H1 (cell line): ENCODE data around the genes CCDC85B and GAL3ST3.

- RRBS: no CpG with 5 or more reads among the region's 8 CpGs
CAGE:
- cytosol, long polyA plus RNA: no peak
- long polyA plus RNA: no peak
- nucleus, long polyA plus RNA: no peak
These were observed 7.7 kb downstream of the CFL1 start for GRCh38 chr11:65850407-65850590.

GRCh38 chr11:65890379-65890766 lies at the start of gene CCDC85B:
TSS of gene CCDC85B (plus strand) at chr11:65890673.
- RRBS: 1% methylated on average over 18 of the region's 45 CpGs
CAGE:
- cytosol, long polyA plus RNA: start-site peak on the plus strand at chr11:65890652-65890690, 714 reads
- long polyA plus RNA: start-site peak on the plus strand at chr11:65890652-65890690, 699 and 544 reads in 2 replicates
- nucleus, long polyA plus RNA: start-site peak on the plus strand at chr11:65890619-65890690, 447 reads

- RRBS: no CpG with 5 or more reads among the region's 18 CpGs
CAGE:
- cytosol, long polyA plus RNA: no peak
- long polyA plus RNA: no peak
- nucleus, long polyA plus RNA: no peak
These were observed 5.3 kb downstream of the CATSPER1 start for GRCh38 chr11:66020877-66021514.

- RRBS: 1% methylated on average over 23 of the region's 44 CpGs
CAGE:
- cytosol, long polyA plus RNA: start-site peak on the minus strand at chr11:66049129-66049147, 107 reads
- long polyA plus RNA: start-site peak on the minus strand at chr11:66049103-66049158, 215 and 240 reads in 2 replicates
- nucleus, long polyA plus RNA: start-site peak on the minus strand at chr11:66049142-66049155, 91 reads
These were observed at the start of gene GAL3ST3 for GRCh38 chr11:66048728-66049561. TSS of gene GAL3ST3 (minus strand) at chr11:66049161.

DNA sequence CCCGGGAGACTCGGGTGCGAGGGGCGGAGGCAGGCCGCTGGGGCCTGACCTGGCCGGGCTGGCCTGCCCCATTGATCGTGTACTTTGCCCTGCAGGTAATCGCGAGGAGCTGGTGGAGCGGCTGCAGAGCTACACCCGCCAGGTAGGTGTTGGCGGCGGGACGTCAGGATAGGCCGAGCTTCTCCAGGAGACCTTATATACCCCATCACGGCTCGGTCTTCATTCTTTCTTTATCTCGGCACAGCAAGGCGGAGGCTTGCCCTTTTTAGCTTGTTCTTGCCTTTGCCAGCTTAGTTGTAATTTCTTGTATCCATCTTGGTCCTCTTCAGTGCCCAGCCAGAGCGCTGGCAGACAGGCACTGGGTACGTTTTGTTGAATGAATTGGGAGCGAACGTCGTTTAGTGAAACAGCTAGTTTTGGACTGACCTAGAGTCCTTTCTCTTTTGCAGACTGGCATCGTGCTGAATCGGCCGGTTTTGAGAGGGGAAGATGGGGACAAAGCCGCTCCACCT lies 470 bp downstream of the SF3B2 start:
- RRBS: 1% methylated on average over 6 of the region's 28 CpGs
CAGE:
- cytosol, long polyA plus RNA: no peak
- long polyA plus RNA: no peak
- nucleus, long polyA plus RNA: no peak

DNA sequence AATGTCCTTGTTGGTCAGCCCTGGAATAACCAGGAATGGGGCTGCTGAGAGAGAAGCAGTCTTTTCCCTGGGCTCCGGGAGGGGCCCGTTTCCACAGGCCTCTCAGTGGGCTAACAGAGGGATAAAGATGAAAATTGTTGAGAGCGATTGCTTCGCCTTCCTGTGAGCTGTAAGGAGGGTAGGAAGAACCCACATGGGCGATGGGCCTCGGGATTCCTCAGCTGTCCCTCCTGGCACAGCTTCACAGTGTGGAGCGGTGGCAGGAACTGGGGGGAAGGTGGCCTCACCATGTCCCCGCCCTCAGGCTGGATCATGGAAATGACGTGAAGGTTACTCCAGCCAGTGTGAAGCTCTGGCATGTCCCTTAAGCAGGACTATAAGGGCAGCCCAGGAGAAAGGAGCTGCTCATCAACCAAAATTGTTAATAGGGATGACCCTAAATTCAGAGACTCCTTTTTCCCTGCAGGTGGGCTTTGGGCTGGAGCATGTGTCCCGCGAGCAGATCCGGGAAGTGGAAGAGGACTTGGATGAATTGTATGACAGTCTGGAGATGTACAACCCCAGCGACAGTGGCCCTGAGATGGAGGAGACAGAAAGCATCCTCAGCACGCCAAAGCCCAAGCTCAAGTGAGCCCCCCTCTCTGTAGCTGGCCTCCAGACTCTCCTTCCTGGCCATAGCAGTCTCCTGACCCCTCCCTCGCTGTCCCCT lies 37.2 kb upstream of the KLC2 start:
- RRBS: no CpG with 5 or more reads among the region's 15 CpGs
CAGE:
- cytosol, long polyA plus RNA: no peak
- long polyA plus RNA: no peak
- nucleus, long polyA plus RNA: no peak

DNA sequence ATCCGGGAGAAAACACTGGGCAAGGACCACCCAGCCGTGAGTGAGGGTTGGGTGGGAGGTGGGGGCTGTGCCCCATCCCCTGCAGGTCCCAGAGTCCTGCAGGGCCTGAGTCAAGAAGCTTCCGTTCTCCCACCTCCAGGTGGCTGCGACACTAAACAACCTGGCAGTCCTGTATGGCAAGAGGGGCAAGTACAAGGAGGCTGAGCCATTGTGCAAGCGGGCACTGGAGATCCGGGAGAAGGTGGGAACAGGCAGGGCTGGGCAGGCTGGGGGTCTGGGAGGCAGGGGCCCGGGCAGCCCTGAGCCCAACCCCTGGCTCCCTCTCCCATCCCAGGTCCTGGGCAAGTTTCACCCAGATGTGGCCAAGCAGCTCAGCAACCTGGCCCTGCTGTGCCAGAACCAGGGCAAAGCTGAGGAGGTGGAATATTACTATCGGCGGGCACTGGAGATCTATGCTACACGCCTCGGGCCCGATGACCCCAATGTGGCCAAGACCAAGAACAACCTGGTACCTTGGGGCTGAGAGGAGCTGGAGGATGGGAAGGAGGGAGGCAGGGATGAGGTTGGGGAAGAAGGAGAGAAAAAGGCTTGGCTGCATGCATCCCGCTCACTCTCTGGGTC lies 4.6 kb upstream of the RAB1B start:
- RRBS: 98% methylated on average over 2 of the region's 13 CpGs
CAGE:
- cytosol, long polyA plus RNA: no peak
- long polyA plus RNA: no peak
- nucleus, long polyA plus RNA: no peak

GRCh38 chr11:66313689-66314066 lies 3.2 kb downstream of the CD248 start:
- RRBS: no CpG with 5 or more reads among the region's 11 CpGs
CAGE:
- cytosol, long polyA plus RNA: no peak
- long polyA plus RNA: no peak
- nucleus, long polyA plus RNA: no peak

GRCh38 chr11:66314934-66315867 lies 1.6 kb downstream of the CD248 start:
- RRBS: 93% methylated on average over 6 of the region's 21 CpGs
CAGE:
- cytosol, long polyA plus RNA: no peak
- long polyA plus RNA: no peak
- nucleus, long polyA plus RNA: no peak

DNA sequence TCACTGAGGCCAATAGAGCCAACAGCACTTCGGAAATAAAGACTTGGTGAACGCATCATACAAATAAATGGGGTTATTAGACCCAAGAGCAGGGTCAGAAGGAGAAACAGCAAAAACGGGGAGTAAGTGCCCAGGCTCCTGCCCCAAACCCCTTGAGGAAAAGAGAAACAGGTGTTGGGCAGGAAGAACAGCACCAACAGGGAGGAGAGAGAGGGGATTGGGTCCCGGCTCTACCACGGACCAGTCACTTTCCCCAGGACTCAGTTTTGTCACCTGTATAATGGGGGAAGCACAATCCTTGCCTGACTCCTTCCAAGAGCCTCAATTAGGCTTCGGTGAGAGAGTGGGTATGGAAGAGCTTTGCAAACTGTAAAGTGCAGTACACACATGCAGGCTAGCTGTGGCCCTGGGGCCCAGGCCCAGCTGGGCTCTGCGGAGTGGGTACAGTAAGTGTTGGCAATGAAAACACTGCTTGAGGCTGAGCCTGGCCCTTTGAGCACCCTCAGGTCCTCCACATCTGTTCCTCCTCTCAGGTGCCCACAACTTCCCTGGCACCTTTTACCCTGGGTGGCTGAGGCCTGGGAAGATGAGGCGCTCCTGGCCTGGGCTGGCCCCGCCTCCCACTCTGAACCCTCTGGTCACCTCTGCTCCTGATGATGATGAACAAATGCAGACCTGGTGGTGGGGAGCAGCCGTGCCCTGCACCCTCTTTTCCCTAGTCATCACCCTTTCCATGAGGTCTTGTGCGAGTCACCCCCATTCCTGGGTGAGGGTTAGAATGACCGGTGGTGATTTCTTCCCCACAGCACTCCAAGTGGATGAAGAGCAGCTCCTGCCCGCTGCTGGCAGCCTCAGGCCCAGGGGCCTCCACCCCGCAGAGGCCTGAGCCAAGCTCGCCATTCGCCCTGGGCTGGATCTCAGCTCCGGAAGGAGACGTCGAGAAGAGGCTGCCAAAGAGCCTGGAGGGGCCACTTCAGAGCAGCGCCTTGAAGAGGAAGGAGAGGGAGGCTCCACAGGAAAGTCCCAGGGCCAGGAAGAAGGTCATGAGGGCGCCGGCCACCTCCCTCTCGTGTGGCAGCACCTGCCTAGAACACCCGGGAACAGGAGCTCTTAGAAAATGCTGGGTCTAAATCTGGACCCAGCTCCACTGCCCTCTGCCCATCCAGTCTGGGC lies 8.7 kb downstream of the SLC29A2 start:
- RRBS: no CpG with 5 or more reads among the region's 24 CpGs
CAGE:
- cytosol, long polyA plus RNA: no peak
- long polyA plus RNA: no peak
- nucleus, long polyA plus RNA: no peak

GRCh38 chr11:66393252-66393686 lies 21.7 kb upstream of the SLC29A2 start:
- RRBS: no CpG with 5 or more reads among the region's 6 CpGs
CAGE:
- cytosol, long polyA plus RNA: no peak
- long polyA plus RNA: no peak
- nucleus, long polyA plus RNA: no peak

- RRBS: no CpG with 5 or more reads among the region's 16 CpGs
CAGE:
- cytosol, long polyA plus RNA: start-site peak on the minus strand at chr11:66439010-66439029, 175 reads
- long polyA plus RNA: start-site peak on the minus strand at chr11:66439018-66439029, 157 and 121 reads in 2 replicates
- nucleus, long polyA plus RNA: start-site peak on the minus strand at chr11:66439010-66439029, 111 reads
These were observed 341 bp upstream of the MRPL11 start for GRCh38 chr11:66438920-66439458.

- RRBS: no CpG with 5 or more reads among the region's 8 CpGs
CAGE:
- cytosol, long polyA plus RNA: no peak
- long polyA plus RNA: no peak
- nucleus, long polyA plus RNA: no peak
These were observed 1.5 kb upstream of the MRPL11 start for GRCh38 chr11:66440122-66440638.

DNA sequence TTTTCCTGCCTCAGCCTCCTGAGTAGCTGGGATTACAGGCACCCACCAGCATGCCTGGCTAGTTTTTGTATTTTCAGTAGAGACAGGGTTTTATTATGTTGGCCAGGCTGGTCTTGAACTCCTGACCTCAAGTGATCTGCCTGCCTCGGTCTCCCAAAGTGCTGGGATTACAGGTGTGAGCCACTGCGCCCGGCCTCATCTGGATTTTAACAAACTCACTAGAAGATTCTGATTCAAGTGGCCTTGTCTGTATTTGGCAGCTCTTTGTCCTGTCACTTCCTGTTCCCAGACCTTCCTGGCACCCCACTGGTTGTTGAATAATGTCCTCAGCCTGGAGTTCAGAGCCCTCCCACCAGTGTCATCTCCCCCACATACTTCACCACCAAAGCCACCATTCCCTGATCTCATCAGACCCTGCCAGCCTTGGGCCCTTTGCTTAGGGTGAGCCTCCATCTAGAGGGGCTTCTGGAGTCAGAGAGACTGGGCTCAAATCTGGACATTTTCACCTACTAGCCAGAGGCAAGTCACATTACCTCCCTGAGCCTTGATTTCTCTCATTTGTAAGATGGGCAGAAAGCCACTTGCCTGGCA lies 3.3 kb downstream of the PELI3 start:
- RRBS: no CpG with 5 or more reads among the region's 3 CpGs
CAGE:
- cytosol, long polyA plus RNA: no peak
- long polyA plus RNA: no peak
- nucleus, long polyA plus RNA: no peak

DNA sequence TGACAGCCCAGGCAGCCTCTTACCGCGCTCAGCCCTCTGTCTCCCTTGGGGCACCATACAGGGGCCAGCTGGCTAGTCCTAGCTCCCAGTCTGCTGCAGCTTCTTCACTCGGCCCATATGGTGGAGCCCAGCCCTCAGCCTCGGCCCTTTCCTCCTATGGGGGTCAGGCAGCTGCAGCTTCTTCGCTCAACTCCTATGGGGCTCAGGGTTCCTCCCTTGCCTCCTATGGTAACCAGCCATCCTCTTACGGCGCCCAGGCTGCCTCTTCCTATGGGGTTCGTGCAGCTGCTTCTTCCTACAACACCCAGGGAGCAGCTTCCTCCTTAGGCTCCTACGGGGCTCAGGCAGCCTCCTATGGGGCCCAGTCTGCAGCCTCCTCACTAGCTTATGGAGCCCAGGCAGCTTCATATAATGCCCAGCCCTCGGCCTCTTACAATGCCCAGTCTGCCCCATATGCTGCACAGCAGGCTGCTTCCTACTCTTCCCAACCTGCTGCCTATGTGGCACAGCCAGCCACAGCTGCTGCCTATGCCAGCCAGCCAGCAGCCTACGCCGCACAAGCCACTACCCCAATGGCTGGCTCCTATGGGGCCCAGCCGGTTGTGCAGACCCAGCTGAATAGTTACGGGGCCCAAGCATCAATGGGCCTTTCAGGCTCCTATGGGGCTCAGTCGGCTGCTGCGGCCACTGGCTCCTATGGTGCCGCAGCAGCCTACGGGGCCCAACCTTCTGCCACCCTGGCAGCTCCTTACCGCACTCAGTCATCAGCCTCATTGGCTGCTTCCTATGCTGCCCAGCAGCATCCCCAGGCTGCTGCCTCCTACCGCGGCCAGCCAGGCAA lies 8.5 kb downstream of the RBM14 start:
- RRBS: no CpG with 5 or more reads among the region's 21 CpGs
CAGE:
- cytosol, long polyA plus RNA: no peak
- long polyA plus RNA: no peak
- nucleus, long polyA plus RNA: no peak

GRCh38 chr11:66639333-66640517 lies 1.2 kb downstream of the RBM4 start:
- RRBS: no CpG with 5 or more reads among the region's 22 CpGs
CAGE:
- cytosol, long polyA plus RNA: no peak
- long polyA plus RNA: no peak
- nucleus, long polyA plus RNA: no peak

- RRBS: no CpG with 5 or more reads among the region's 19 CpGs
CAGE:
- cytosol, long polyA plus RNA: no peak
- long polyA plus RNA: no peak
- nucleus, long polyA plus RNA: no peak
These were observed 20.9 kb downstream of the SPTBN2 start for GRCh38 chr11:66708109-66708442.

DNA sequence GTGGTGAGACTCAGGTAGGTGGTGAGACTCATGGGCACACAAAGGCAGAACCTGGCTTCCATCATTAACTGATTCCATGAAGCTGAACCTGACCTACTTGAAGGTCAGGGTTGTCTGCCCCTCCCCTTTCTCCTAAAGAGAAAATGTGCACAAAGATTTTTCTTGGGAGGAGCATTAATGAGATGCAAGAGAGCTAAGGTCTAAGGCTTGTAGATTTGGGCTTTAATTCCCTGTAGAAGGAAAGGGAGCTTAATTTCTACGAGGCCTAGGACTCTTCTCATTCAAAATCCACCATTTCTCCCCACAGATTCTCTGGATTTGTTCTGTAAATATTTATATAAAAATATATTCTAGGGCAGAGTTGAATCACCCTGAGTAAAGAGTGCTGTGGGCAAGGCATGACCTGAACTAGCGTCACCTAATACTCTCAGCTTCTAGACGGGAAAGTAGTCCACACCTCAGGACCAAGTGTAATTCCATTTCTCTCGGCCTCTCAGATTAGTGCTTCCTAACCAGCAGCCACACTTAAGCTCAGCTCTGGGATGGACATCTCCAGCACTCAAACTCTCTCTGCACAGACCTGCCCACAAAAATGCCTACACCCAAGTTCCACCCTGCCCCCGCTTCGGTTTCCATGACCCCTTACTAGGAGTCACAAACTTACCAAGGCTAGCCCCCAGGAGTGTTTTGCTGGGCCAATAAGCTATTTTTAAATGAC lies 5.4 kb downstream of the SPTBN2 start:
- RRBS: no CpG with 5 or more reads among the region's 6 CpGs
CAGE:
- cytosol, long polyA plus RNA: no peak
- long polyA plus RNA: no peak
- nucleus, long polyA plus RNA: no peak

- RRBS: 3% methylated on average over 6 of the region's 23 CpGs
CAGE:
- cytosol, long polyA plus RNA: no peak
- long polyA plus RNA: no peak
- nucleus, long polyA plus RNA: no peak
These were observed 386 bp upstream of the C11orf80 start for GRCh38 chr11:66744222-66744544.

- RRBS: no CpG with 5 or more reads among the region's 2 CpGs
CAGE:
- cytosol, long polyA plus RNA: no peak
- long polyA plus RNA: no peak
- nucleus, long polyA plus RNA: no peak
These were observed 20.7 kb downstream of the LRFN4 start for GRCh38 chr11:66877562-66877989.